ENCODE measurements around the gene AKAIN1.

DNA sequence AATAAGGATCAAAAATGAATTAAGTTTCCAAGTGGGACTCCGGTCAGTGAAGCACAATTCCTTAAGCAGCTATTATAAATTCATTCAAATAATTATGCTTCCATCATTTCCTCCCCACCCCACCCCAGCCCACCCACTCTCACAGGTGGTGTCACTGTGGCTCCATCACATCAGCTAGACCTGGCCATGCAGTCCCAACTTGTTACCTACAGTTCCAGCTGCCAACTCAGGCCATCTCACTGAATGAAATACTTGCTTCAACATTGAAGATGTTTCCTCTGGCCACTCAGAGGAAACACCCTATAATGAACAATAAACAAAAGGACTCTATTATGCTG is 134.1 kb downstream of the TGIF1 start:
- RRBS: no CpG with 5 or more reads among the region's 1 CpG

DNA sequence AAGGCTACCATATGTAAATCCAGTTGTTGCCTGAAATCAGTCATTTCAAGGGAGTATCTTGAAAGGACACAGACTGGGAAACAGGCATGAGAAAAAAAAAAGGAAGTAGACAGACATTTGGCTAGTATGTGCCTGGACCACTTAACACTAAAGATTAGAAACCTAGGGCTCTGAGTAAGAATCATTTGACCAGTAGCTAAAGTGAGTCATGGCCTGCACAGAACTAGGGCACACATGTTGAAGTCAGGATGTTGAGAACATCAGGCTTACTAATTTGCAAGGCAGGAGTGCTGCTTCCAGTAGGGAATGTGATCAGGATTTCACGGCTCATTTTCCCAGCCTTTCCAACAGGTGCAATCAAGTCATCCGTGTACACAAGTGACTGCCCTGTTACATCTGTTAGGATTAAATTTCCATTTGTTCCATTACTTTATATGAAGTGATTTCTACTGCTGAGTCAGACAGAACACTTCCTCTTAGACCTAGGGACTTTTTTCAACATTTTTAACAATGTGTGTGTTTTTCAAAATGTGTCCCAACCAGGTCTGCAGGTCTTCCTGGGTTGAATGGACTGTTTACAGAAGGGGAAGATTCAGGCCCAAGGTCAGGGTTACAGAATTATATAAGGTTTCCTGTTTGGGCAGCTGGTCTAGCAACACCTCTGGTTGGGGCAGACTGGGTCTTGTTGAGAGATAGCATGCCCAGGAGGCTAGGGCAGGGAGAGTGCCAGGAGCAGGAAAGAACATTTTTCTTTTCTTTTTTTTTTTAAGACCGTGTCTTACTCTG is 145.6 kb downstream of the TGIF1 start:
- RRBS: no CpG with 5 or more reads among the region's 3 CpGs

GRCh38 chr18:3706313-3706943 is 256.5 kb downstream of the TGIF1 start:
- RRBS: no CpG with 5 or more reads among the region's 6 CpGs

DNA sequence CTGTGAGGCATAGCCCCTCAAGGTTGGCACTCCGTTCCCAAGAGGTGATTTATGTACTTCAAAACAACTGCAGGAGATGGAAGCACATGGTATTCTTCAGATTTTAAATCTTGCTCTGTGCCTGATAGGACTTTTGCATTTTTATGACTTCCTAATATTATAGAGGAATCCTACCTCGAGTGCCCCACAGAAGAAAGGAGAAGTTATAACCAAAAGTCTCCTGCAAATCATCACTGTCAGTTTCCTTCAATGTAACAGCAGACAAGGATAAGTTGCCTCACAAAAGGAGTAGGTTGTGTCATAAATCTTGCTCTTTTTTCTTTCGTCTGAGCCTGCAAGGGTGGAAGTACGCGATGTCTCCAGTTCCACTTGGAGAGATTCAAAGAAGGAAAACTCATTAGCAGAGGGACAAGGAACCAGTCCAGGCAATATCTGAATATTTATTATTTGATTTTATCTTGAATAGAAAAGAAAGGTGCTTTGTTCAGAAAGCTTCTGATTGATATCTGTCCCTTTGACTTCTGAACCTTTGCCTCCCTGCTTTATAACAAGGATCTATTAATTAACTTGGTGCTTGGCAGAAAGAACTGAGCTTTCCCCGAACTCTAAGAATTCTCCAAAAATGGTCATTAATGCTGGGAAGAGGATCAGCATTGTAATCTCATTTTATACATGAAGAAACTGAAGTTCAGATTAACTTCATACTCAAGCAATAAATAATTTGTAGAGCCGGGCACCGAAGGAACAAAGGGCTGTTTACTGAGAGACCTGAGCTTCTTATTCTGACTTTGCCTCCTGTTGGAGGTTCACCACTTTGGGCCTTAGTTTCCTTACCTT is 272.4 kb downstream of the TGIF1 start:
- RRBS: no CpG with 5 or more reads among the region's 8 CpGs

DNA sequence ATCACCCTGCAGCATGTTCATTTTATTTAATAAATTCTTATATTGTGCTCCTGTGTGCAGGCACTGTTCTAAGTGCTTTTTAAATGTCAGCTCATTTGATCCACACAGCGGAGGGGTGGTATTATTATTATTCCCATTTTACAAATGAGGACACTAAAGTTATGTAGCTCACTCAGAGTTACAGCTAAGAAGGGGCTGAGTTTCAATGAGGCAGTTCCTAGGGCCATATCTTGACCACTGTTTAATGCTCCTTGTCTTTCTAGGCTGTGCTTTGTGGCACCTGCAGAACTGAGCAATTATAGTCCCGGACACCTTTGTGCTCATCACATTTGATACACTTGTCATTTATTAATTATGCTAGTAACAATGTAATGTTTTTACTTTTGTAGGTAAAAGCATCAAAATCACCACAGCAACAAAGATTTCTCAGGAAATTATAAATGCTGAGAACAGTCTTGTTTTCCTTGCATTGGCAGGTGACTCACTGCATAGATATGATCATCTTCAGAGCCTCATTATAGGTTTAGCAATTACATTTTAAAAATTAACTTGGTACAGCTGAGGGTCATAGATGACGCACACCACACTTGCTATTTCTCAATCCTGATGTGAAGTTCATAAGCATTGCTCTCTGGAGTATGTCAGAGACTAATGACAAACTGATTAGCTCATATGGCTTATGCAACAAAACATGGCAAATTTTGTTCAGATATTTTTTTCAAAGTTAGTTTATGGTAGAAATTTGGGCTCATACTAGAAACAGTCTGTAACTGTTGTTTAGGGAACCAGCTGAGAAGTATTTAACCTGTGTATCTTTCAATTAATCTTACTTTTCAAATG is 366.8 kb downstream of the TGIF1 start:
- RRBS: no CpG with 5 or more reads among the region's 3 CpGs

DNA sequence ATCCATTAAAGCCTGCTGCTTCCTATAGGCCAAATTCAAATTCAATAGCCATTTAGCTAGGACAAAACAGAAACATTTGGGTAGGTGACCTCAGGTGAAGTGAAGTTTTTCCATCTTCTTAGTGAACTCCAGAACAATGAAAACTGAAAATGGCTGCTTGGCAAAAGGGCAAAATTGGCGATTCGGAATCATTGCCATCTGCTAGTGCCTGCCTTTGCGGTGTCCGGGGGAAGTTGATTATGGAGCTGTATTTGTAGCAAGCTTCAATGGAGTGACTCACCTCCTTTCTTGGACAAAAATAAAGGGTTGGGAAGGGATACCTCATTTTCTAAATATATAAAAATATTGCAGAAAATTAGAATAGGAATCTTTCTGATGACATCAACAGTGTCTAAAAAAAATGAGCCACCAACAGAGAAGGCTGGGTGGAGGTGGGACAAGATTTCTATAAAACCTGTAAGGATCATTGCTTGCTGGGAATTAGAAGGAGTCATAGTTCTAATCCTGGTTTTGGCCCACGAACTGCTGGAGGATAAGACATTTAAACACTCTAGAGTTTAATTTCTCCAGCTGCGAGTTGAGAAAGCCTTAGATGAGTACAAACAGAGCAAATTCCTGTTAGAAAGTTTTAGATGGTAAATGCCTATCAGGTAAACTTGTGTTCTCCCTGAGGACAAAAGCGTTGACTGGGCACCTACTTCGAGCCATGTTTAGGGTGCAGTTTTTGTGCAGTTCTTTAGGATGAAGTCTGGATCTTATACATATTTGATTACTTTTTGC is 460.7 kb downstream of the TGIF1 start:
- RRBS: no CpG with 5 or more reads among the region's 8 CpGs

- RRBS: no CpG with 5 or more reads among the region's 1 CpG
These were observed 145.1 kb upstream of the DLGAP1 start for GRCh38 chr18:4600227-4600600.

GRCh38 chr18:4807382-4808166 is 352.5 kb upstream of the DLGAP1 start:
- RRBS: no CpG with 5 or more reads among the region's 19 CpGs

- RRBS: under 1% methylated on average over 9 of the region's 57 CpGs
These were observed at the start of gene AKAIN1 for GRCh38 chr18:5196700-5197430. Gene AKAIN1 (minus strand): TSS chr18:5197257.

DNA sequence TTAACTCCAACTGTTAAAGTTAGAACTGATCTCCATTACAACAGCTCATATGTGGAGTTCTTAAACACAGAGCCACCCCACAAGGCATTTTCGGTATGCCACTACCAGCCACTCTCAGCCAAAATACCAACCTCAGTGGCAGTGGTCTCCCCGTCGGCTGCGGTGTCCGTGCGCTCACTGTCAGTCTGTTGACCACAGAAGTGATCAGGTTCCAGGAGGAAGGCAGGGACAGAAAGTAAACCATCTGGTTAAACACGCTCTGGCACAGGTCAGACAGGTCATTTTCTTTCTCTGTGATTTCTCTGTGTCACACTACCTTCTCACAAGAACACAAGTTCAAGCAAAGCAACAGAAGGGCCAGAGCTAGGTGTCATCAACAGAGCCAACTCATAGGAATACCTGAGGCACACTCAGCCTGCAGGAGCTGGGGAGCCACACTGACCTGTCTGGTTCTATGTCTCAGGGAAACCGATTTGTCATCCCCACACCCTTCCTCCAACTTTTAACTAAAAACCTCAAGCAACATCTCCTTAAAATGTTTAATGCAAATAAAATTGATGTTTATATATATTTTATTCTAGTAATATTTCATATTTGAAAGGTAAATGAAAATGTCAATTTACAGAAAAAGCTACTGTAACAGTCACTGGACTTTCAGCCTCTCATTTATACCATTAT is 115.0 kb upstream of the ZBTB14 start:
- RRBS: no CpG with 5 or more reads among the region's 8 CpGs

DNA sequence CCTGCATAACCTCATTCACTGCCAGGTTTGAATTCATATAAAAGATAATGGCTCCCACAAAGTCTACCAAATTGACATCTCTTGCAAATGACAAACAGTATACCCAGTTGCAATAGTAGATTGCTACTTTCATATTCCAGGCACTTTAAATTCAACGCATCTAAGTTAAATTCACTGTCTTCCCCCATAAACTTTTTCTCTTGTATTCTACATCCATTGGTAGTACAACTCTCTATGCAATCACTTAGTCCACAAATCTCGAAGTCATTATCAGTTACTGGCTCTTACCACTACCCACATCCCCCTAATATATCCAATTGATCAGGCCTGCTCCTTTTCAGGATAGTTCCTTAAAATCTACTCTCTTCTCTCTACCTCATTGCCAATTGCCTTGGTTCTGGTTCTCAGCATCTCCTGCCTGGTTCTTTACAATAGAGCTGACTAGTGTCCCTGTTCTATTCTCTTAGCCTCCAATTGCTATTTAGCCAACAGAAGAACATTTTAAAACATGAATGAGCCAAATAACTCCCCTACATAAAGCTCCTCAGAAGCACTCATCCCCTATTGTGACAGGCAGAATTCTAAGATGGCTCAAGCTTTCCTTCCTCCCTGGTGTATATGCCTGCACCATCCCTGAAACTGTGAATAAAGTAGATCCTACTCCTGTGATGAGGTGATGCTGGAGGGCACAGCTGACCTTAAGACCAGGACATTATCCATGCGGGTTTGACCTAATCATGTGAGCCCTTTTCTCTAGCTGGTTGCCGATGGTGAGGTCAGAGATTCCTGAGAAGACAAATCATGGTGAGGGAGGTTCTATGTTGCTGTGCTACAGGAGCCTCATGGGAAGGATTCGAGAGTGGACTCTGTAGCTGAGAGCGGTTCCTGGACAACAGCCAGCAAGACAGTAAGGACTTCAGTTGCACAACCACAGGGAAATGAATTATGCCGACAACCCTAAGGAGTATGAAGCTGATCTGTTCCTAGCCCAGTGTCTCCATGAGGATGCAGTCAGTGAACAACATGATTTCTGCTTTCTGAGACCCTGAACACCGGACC is 80.7 kb downstream of the EPB41L3 start:
- RRBS: no CpG with 5 or more reads among the region's 8 CpGs

DNA sequence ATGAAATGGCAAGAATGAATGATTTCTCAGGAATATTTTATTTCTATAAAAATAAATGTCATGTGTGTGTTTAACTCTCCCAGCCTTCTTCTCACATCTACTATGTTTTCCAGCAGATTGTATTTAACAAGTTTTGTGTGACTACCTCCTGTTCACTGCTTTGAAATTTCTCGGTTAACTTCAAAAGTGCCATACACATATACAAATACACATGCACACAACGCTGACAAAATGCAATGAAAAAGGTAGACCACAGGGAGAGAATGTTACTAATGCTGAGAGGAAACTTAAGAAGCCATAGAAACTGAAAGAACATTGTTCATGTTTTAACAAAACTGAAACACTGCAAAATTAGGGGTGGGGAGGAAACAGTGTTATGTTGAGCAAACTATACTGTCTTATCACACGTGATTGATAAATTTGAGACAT is 165.7 kb downstream of the L3MBTL4 start:
- RRBS: no CpG with 5 or more reads among the region's 3 CpGs

DNA sequence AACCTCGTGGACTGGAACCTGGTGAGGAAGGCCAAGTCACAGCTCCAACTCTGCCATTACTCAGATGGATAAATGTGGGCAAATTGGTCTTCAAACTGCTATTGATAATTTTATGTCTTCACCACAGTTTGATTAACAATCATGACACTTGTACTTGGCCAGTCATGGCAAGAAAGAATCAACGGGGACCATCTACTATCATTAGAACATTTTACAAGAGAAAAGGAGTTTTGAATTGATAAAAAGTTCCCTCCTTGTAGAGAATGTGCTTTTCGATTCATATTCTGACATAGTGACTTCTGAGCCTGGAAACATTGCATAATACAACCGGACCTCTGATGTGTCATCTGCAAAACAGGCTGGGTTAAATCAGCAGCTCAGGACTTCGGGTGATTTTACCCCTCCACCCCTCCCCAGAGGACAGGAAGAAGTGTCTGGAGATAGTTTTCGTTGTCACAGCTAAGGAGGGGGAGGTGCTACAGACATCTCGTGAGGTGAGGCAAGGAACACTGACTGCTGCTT is 8.5 kb downstream of the L3MBTL4 start:
- RRBS: no CpG with 5 or more reads among the region's 7 CpGs

DNA sequence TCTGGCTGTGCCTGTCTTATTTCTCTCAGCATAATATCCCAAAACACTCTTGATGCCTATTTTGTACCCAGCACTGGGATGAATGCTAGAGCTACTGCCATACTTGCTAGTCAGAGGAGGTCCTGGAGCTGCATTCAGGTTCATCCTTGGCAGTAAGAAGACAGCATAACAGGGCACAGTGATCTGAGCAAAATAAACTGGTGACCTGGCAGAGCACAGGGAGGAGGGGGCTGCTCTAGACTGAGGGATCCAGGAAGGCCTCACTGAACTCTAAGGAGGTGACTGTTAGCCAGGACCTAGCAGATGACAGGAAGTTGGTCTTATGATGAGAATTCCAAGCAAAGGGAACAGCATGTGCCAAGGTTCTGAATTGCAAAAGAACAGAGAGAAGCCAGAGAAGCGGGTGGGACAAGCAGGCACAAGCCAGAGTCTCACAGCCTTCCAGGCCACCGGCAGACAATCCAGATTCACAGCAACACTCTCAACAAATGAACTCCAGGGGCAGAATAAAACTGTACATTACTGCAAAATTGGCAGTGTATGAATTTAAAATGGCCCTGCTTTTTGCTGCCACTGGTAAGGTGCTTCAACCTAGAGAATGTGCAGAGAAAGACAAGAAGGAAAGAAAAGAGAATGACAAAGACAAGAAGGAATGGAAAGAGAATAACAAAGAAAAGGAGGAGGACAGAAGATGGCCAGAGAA is 152.6 kb upstream of the PTPRM start:
- RRBS: no CpG with 5 or more reads among the region's 2 CpGs

GRCh38 chr18:7567646-7567943 is 479 bp downstream of the PTPRM start:
- RRBS: 1% methylated on average over 23 of the region's 34 CpGs

DNA sequence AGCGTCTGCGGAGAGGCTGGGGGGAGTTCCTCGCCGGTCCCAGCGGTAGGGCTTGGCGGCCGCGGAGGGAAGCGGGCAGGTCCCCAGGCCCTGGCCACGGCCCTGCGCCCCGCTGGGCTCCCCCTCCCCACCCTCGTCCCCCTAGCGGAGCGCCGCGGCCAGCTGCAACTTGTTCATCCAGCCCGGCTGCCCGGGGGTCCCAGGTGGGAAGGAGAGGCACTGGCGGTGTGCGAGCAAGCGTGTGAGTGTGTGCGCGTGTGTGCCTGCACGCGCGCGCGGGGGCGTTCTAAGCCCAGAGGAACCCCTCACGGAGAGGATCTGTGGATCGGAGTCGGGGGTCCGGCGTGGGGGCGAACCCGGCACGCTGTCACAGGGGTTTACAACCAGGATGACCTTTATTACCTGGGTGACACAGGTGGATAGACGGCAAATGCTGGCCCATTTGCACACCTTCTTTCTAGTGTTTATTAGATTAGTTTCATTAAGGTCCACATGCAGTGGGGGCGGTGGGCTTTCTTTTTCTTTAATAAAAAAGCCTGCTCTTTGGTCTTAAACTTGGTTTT is 1.4 kb downstream of the PTPRM start:
- RRBS: 1% methylated on average over 4 of the region's 40 CpGs

- RRBS: no CpG with 5 or more reads among the region's 4 CpGs
These were observed 10.6 kb downstream of the PTPRM start for GRCh38 chr18:7577562-7578349.

DNA sequence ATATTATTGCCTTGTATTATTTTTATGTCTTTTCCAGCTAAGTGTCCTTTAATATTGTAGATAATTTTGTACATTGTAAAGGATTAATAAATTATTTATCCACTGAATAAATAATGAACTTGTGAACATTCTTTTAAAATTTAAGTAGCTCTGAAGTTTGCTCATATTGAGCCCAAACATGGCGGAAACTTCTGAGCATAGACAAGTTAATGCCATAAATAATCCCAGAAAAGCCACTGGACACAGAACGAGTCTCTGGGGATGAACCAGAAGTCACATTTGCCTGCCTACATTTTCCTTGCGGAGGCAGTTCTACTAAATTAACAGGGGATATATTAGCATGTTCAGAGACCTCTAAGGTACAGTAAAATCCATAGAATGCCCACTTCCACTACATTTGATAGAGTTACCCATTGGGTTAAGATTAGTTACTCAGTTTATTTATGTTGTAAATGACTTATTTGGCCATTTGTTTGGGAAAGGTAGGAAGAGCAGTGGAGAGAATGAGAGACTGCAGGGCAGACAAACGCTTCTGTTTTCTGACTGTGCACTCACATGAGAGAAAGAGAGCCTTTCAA is 68.5 kb downstream of the PTPRM start:
- RRBS: no CpG with 5 or more reads among the region's 4 CpGs

- RRBS: no CpG with 5 or more reads among the region's 4 CpGs
These were observed 305.4 kb downstream of the PTPRM start for GRCh38 chr18:7872487-7872879.

GRCh38 chr18:8177176-8177661 is 432.0 kb upstream of the RAB12 start:
- RRBS: no CpG with 5 or more reads among the region's 2 CpGs

Data from retinal pigment epithelial cell (primary cell).